ENCODE measurements around a stretch of chr17.

- PRO-cap, result no peak
These were observed 217.6 kb downstream of the RPTOR start for GRCh38 chr17:80762154-80762656.

DNA sequence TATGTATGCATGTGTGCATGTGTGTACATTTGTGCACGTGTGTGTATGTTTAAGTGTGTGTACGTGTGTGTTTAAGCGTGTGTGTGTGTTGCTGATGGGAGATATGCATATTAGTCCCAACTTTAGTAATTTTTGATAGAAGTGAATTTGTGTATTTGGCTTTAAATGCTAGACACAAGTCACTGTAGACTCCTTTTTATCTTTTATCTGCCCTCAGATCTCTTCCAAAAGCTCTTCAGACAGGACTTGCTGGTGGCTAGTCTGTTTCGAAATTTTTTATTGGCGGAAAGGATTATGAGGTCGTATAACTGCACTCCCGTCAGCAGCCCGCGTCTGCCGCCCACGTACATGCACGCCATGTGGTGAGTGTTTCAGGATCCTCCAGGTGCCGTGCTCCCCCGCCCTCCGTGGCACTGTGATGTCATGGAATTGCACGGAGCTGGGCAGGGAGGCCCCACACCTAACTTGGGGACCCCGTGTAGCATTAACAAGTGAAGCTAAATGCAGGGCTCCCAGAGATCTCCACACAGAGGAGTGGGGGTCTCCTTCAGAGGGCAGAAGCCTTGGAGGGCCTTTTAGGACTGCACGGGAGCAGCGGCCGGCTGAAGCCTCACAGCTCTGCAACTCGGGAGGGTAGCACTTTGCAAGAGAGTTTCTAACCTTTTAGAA lies 168.6 kb upstream of the CHMP6 start:
- PRO-cap, result no peak

- PRO-cap, result no peak
These were observed 164.7 kb upstream of the CHMP6 start for GRCh38 chr17:80826780-80827553.

GRCh38 chr17:80832267-80832877 lies 159.3 kb upstream of the CHMP6 start:
- PRO-cap, result no peak

GRCh38 chr17:80892060-80892540 lies 99.5 kb upstream of the CHMP6 start:
- PRO-cap, result bidirectional peak, plus-strand start at chr17:80892334, minus-strand start at chr17:80892171

DNA sequence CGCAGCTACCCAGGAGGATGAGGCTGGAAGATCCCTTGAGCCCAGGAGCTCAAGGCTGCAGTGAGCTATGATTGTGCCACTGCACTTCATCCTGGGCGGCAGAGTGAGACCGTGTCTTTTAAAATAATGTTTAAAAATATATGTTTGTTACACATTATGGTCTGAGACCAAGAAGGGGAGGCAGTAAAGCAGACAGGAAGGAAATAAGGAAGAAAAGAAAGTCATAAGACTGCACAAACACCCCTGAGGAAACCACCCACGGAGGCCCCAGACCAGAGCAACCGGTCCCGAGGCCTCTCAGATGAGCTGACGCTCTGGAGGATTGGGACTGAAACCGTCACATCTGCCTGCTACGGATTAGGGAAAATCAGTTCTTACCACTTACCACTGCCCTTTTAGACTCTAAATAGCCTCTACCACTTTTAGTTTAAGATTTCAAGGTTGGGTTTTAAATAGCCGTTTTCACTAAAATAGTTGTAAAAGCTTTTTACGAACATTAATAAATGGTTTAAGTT lies 79.9 kb upstream of the CHMP6 start:
- PRO-cap, result bidirectional peak, plus-strand start at position 270 of the sequence, minus-strand start at position 128 of the sequence

GRCh38 chr17:80959235-80960182 lies 32.1 kb upstream of the CHMP6 start:
- PRO-cap, result no peak

- PRO-cap, result no peak
These were observed 7.2 kb upstream of the BAIAP2 start for GRCh38 chr17:81027672-81028253.

DNA sequence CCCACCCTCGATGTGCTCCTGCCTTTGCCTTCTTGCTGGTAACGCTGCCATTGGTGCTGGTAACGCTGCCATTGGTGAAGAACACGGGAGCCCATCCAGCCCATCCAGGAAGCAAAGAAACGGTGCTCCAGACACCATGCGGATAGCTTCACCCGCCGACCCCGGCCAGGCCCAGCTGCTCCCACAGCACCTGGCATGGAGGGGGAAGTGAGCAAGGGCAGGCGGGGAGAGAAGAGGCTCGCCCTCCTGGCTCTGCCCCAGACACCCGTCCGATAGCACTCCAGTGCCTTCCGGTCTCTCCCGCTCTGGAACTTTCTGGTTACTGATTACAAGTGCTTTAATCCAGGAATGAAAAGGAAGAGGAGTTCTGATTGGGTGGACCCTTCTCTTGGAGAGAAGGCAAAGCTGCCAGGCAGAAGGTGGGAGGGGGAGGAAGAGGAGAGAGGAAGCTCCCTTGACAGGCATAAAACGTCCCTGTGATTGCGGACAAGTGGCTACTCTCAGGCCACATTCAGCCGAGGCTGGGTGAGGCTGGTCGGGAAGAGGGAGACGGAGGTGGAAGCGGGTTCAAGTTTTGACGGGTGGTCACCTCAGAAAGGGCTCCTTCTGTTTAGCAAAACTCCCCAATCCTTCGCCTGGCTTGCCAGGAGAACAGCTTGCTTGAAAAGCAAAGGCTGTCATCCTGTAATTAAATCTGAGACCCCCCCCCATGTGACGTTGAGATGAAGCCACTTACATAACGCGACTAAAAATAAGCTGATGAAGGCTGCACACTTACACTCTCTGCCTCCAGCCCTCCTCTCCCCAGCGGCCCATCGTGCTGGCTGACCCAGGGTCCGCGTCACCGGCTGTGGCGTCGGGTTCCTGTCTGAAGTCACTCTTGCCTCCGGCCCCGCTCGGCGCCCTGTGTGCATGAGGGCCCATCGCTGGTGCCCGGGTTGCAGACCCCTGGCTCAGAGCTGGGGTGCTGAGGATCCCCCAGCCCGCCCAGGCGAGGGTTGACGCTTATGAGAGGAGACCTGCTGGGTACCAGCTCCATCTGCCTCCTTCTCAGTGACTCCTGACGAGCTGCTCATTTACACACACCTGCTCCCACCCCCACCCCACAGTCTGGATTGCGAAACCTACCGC lies 3.6 kb upstream of the BAIAP2 start:
- PRO-cap, result no peak

GRCh38 chr17:81049167-81049916 lies 14.4 kb downstream of the BAIAP2 start:
- PRO-cap, result no peak

GRCh38 chr17:81090330-81090720 lies 55.4 kb downstream of the BAIAP2 start:
- PRO-cap, result no peak

GRCh38 chr17:81120136-81120778 lies 45.0 kb upstream of the PVALEF start:
- PRO-cap, result no peak

DNA sequence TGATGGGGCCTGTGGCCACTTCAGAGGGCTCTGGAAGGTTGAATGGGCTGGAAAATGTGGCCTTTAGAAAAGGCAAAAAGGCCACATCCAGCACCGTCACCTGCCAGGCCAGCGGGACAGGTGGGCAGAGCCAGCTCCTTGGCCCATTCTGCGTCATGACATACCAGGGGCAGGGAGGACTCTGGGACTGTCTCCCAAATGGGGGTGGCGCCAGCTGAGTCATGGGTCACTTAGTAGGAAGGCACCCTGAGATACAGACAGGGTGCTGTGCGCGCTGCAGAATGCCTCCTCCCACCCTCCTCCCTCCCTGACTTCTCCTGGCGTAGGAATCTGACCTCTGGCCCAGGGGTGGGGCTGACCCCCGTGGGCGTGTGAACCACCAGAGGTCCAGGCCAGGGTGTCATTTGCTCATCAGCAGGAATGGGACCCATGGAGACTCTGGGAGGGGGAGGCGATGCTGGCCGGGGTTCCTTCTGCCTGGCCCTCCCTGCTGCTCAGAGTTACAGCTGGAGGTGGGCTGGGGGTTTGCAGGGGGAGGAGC lies 32.0 kb upstream of the PVALEF start:
- PRO-cap, result no peak

GRCh38 chr17:81193802-81194550 lies 28.0 kb upstream of the AATK start:
- PRO-cap, result no peak

DNA sequence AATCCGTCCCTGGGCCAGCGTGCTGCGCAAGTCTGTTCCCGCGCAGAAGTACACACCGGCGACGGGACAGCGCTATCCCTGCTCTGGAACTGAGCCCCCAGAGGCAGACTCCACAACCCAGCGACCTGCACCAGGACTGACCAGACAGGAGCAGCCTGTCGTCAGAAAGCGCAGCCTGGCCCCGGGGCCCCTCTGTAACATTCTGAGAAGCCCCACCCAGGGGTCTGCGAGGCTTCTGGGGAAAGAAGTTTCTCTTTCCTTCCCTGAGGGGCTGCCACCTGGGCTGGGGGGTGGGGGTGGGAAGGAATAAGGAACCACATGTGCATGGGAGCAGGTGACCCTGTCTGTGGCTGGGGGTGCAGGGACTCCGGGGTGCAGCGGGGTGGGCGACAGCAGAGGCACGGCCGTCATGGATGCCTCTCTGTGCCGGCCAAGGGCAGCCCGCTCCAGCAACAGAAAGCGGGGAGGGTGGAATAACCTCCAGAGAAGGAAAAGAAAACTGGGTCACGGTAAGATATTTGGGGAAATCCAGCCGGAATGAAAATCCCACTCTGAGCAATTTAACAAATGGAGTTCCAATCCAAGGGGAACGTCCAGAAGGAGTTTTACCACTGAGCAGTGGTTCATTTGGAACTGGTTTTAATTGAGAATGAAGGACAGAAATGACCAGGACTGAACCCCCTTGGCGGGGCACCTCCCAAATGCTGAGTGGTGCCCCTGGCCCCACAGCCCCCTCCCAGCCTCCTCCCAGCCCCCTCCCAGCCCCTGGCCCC lies 4.2 kb downstream of the NDUFAF8 start:
- PRO-cap, result no peak

- PRO-cap, result no peak
These were observed 13.9 kb downstream of the NDUFAF8 start for GRCh38 chr17:81253009-81253464.

DNA sequence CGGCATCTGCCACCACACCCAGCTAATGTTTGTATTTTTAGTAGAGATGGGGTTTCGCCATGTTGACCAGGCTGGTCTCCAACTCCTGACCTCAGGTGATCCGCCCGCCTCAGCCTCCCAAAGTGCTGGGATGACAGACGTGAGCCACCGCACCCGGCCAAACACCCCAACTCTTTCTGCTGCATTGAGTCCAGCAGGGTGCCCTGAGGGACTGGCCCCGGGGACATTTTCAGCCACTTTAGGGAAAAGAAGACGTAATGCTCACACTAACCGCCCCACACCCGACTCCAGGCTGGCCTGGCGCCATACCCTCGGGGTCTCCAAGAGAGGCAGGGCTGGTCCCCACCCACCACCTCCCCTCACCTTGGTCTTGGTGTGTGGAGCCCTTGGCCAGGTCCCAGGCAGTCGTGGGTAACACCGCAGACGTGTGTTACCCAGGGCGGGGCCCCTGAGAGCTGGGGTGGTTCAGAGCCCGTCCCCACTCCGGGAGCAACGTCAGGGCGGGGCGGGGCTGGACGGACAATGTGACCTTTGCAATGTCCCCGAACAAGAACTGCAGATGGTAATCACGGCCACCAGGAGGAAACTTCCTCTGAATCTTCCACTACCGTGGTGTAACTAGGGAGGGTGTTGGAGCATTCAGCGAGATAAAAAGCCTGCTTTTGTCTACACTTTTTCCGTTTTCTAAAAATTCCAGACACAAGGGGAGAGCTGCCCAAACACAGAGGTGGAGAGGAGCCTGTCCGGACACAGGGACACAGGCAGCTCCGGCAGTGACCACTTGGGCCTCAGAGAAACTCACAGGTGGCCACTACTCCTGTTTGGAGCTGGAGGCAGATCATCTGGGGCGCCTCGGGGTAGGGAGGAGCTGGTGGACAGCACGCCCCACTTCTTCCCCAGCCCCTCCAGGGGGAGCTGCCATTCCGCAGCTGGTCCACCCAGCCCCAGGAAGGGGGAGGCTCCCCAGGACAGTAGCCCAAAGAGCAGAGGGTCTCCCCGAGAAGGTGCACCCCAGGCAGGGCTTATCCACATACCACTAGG lies 14.0 kb upstream of the SLC38A10 start:
- PRO-cap, result bidirectional peak, plus-strand start at position 615 of the sequence, minus-strand start at position 410 of the sequence

DNA sequence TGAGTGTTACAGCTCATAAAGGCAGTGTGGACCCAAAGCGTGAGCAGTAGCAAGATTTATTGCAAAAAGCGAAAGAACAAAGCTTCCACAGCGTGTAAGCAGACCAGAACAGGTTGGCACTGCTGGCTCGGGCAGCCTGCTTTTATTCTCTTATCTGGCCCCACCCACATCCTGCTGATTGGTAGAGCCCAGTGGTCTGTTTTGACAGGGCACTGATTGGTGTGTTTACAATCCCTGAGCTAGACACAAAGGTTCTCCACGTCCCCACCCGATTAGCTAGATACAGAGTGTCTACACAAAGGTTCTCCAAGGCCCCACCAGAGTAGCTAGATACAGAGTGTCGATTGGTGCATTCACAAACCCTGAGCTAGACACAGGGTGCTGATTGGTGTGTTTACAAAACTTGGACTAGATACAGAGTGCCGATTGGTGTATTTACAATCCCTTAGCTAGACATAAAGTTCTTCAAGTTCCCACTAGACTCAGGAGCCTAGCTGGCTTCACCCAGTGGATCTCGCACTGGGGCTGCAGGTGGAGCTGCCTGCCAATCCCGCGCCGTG lies 43.7 kb upstream of the BAHCC1 start:
- PRO-cap, result bidirectional peak, plus-strand start at position 276 of the sequence, minus-strand start at position 118 of the sequence

DNA sequence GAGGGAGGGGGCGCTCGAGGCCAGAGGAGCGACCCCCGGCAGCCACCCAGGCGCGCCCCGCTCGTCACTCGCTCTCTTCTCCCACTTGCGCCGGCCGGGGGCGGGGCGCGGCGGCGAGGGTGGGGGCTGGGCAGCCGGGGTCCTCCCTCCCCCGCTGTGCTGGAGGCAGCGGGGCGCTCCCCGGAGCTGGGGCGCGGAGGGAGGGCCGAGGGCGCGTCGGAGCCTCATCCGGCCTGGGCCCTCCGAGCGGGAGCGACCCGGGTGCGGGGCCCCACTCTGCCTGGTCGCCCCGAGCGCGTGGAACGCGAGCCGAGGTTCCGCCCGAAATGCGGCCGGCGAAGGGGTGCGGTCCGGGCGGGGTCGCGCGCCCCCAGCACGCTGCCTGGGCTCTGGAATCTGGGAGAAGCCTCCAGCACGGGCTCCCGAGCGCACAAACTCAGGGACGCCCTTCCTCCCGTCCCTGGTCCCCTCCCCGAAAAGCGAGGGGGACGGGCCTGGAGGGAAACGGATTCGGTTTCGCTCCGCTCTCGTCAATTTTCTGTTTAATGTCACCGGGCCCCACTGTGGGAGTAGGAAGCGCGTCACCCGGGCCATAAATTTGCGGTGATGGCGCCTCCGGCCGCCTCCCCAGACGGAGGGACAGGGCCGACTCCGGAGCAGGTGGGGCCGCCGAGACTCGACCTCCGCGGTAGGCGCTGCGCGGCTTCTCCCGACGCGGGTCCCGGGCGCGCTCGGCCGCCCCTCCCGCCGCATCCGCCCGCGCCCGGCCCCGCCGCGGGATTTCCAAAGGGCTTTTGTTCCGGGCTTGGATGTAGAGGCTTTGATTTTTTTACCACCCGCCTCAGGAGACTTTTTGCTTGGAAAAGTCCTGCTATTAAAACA lies 8.2 kb upstream of the BAHCC1 start:
- PRO-cap, result no peak

DNA sequence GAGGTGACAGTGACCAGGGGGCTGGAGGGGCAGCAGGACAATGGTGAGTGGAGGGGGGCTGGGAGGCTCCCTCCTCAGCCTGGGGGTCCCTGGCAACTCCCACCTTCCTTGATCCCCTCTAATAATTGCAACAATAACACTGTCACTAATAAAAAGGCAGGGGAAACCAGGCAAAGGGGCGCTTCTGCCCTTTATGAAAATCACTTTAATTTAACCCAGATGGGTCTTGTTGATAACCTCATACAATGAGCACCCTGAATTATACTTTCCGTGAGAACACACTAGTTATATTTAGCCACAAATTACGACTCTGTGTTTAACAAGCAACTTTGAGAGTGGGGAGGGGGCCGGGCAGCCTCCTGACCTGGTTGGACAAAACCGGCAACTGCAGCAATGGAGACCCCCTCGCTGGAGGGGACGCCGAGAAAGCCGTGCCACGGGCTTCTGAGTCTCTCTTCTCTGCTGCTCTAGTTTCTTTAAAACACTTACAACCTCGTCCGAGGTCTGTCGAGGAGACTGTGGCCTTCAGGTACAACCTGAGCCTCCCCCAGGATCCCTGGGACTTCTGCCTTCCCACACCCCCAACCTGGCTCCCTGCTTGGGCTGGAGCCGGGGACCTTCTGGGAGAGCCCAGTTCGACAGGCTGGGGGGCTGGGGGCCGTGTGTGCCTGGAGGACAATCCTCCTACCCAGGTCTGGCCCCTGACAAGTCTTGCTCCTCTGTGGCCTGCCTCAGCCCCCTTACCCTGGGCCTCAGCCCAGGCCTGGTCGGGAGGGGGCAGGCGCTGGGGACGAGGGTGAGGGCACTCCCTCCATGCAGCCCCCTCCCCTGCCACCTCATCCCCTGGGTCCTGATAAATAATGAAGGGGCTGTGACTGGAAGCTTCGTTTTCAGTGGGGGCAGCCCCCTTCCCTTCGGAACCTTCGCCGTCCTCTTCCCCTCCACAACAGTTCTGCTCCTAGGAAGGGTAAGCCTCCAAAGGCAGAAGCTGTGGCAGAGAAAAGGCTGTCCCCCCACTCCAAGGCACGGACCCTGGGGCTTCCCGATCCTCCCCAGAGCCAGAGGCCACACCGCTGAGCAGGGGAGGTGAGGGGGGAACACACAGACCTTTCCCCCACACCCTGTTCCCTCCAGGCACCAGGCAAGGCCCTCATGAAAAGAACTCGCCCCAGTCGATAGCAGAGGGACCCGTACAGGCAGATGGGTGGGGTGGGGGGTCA lies 5.3 kb upstream of the BAHCC1 start:
- PRO-cap, result no peak

Data from SEM (cell line).